Mesenchymal stem cell of Wharton's jelly (primary cell): ENCODE measurements around a stretch of chr11.

DNA sequence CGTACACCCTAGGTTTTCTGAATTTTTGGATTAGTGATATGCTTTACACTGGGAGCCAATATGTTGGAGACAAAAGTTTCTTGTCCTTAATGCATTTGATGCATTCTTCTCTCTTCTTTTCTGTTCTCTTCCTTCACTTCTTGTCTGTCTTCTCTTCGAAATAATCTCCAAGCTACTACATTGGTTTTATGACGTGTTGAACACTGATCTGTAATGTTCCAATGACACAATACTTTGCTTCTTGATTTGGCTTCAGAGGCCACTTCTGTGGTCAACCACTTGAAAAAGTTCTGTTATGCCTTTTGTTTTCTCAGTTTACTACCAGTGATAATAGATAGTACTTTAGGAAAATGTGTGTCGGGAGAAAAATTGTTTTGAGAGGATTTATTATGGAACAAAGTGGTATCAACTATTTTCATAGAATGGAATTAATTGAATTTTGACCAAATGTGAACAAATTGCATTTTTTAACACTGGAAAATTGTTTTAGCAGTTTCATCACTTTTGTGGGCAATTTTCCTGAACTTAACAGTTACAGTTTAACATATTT is 2.6 kb downstream of the PDE3B start:
- CAGE, long polyA plus RNA: no peak

DNA sequence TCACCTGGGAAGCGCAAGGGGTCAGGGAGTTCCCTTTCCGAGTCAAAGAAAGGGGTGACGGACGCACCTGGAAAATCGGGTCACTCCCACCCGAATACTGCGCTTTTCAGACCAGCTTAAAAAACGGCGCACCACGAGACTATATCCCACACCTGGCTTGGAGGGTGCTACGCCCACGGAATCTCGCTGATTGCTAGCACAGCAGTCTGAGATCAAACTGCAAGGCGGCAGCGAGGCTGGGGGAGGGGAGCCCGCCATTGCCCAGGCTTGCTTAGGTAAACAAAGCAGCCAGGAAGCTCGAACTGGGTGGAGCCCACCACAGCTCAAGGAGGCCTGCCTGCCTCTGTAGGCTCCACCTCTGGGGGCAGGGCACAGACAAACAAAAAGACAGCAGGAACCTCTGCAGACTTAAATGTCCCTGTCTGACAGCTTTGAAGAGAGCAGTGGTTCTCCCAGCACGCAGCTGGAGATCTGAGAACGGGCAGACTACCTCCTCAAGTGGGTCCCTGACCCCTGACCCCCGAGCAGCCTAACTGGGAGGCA is 72.6 kb downstream of the PDE3B start:
- CAGE, long polyA plus RNA: no peak

DNA sequence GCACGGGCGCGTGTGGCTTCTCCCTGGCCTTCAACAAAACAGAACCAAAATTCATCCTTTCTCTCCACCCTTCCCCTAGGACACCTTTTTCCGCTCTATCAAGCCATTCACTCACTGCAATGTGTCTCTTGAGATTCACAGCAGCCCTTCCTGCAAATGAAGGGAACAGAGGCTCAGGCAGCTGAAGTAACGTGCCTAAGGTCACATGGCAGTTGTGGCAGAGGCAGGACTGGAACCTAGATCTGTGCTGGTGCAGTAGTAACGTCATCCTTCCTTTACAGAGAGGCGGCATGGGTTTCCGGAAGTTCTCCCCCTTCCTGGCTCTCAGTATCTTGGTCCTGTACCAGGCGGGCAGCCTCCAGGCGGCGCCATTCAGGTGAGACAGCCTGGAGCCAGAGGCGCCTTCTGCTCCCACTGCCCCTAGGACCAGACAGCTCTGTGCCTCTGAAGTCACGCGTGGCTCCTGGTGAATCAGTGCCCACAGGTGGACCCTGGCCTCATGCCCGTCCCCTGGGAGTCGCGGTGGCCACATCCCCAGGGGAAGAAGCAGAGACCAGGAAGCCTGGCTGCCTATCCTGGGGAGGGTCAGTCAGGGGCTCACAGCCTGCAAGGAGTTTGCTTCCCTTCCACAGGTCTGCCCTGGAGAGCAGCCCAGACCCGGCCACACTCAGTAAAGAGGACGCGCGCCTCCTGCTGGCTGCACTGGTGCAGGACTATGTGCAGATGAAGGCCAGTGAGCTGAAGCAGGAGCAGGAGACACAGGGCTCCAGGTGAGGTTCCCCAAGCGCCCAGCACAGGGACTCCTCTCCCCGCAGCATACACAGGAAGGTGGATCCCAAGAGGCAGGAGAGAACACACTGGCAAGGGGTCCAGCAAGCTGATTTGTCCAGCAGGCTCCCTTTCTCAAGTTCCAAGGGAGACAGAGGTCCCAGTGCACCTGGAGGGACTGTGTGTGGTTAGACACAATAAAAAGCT is 1.3 kb downstream of the CALCB start:
- CAGE, long polyA plus RNA: no peak

DNA sequence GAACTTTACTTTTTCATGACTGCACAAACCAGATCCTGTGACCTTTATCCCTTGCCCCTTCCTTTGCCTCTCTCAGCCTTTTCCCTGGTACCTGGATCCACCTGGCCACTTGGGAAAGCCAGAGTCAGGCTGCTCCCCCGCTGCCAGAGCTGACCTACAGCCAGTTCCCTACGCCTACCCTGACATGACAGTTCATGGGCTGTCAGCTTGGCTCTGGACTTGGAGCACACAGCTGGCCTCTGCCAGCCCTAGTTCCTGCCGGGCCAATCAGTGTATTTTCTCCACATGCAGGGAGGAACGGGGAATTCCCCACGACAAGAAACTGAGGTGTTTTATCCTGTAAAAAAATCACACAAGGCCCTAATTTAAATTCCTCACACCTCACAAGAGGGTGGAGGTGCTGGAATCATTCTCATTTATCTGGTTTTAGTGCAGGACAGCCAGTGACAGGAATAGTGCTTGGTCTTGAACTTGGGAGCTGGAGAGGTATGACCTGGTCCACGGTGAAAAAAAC is 382.7 kb downstream of the INSC start:
- CAGE, long polyA plus RNA: no peak

- CAGE, long polyA plus RNA: no peak
Measured at GRCh38 chr11:15649902-15650727, 535.4 kb downstream of the INSC start.

- CAGE, long polyA plus RNA: no peak
Measured at GRCh38 chr11:15697534-15697764, 582.7 kb downstream of the INSC start.

- CAGE, long polyA plus RNA: no peak
Measured at GRCh38 chr11:15769233-15769677, 587.1 kb downstream of the SOX6 start.

GRCh38 chr11:15818383-15818963 is 537.9 kb downstream of the SOX6 start:
- CAGE, long polyA plus RNA: no peak

GRCh38 chr11:15849129-15849676 is 507.1 kb downstream of the SOX6 start:
- CAGE, long polyA plus RNA: no peak

- CAGE, long polyA plus RNA: no peak
Measured at GRCh38 chr11:15882769-15883203, 473.6 kb downstream of the SOX6 start.

GRCh38 chr11:16810305-16810821 is 71.9 kb downstream of the C11orf58 start:
- CAGE, long polyA plus RNA: no peak

- CAGE, long polyA plus RNA: no peak
Measured at GRCh38 chr11:16922504-16923234, 91.5 kb downstream of the PLEKHA7 start.

- CAGE, long polyA plus RNA: no peak
Measured at GRCh38 chr11:17012755-17013584, 1.2 kb downstream of the PLEKHA7 start.

DNA sequence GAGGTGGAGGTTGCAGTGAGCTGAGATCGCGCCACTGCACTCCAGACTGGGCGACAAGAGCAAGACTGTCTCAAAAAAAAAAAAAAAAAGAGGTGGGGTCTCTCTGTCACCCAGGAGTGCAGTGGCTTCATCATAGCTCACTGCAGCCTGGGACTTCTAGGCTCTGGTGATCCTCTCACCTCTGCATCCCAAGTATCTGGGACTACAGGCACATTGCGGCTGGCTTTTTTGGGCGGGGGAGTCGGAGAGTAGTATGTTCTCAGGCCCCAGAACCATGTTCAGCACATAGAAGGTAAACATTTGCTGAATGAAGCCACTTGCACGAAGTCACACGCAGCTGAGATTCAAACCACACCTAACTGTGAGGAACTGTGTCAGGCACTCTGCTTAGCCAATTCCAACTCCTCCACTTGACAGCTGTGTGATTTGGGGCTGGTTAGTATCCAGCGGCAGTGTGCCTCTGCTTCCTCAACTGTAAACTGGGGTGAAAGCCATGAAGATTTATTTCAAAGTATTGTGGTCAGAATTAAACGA is 917 bp downstream of the RPS13 start:
- CAGE, long polyA plus RNA: no peak

DNA sequence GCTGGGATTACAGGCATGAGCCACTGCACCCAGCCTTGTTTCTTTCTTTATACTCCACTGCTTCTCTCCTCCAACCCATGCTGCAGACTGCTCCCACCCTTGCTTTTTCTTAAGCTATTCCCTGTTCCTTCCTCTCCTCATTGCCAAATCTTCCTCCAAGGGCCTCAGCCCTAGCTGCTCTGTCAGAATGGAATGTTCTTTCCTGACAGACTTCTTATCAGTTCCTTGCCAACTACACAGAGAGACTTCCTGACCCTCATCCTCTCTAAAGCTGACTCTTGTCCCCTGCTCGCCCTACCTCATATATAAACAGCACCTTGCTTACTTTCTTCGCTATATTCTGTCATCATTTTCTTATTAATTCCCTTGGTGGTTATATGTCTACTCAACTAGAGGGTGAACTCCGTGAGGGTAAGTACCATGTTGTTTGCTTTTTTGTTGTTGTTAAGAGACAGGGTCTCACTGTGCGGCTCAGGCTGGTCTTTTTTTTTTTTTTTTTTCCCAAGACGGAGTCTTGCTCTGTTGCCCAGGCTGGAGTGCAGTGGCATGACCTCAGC is 17.0 kb upstream of the PIK3C2A start:
- CAGE, long polyA plus RNA: no peak

DNA sequence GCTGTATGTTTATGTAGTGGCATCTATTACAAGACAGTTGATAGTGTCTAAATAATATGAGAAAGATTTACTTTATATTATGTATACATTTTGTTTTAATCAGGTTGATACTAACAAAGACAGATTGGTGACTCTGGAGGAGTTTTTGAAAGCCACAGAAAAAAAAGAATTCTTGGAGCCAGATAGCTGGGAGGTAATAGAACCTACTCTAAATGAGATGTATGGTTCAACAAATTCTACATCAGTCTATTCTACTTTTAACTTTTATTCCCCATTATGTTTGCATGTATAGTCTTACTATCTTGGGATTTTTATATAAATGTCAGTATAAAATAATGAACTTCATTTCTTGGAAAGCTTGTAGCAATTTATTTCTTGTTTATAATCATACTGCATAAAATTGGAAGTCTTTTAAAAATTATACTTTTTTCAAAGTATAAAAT is 36.3 kb upstream of the NCR3LG1 start:
- CAGE, long polyA plus RNA: no peak

DNA sequence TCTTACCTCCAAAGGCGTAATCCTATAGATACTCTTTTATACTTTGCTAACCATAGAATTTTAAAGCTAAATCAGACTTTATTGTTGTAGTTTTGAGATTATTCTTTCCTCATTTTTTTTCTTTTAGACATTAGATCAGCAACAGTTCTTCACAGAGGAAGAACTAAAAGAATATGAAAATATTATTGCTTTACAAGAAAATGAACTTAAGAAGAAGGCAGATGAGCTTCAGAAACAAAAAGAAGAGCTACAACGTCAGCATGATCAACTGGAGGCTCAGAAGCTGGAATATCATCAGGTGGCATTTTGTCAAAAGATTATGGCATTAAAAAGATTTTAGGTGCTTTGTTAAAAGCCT is 21.6 kb upstream of the NCR3LG1 start:
- CAGE, long polyA plus RNA: no peak

DNA sequence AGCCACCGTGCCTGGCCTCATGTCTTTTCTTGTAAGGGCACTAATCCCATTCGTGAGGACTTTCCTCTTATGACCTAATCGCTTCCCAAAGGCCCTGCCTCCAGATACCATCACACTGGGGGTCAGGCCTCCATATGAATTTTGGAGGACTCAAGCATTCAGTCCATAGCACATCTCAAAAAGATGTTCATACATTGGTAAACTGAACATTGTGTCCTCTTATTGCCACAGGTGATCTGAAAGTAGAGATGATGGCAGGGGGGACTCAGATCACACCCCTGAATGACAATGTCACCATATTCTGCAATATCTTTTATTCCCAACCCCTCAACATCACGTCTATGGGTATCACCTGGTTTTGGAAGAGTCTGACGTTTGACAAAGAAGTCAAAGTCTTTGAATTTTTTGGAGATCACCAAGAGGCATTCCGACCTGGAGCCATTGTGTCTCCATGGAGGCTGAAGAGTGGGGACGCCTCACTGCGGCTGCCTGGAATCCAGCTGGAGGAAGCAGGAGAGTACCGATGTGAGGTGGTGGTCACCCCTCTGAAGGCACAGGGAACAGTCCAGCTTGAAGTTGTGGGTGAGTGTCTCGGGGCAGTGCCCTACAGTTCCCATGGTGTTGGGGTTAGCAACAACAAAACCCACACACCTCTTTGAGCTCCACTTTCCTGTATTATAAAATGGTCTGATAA is 5.0 kb downstream of the NCR3LG1 start:
- CAGE, long polyA plus RNA: no peak

DNA sequence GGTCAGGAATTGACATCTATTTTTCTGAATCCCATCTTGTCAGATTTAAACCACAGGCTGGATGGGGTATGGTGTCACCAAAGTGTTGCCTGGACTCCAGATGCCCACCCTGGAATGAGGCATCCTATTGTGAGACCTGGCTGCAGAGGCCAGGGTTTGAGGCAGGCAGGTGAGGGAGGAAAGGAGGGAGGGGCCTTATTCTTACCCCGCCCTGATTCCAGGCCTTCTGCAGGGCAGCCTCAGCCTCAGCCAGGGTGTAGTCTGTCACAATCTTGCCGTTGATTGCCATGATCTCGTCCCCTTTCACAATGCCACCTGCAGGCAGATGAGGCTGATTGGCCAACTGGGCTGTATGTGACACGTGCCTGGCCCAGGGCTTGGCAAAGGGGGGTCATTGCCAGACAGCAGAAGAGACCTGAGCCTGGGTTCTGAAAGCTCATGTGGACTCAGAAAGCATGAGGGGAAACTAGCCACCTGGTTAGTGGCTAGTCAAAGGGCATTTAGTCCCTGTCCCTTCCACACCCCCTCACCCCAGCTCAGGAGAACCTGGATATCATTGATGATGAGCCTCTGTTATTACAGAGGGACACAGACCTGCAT is 21.4 kb upstream of the ABCC8 start:
- CAGE, long polyA plus RNA: no peak

- CAGE, long polyA plus RNA: no peak
Measured at GRCh38 chr11:17531622-17532162, 12.5 kb downstream of the USH1C start.